ENCODE measurements around the genes ROPN1 and KALRN.

- PRO-cap: no peak
Measured at GRCh38 chr3:123628109-123628704, 43.4 kb upstream of the HACD2 start.

GRCh38 chr3:123641581-123642014, 56.7 kb upstream of the HACD2 start:
- PRO-cap: no peak

GRCh38 chr3:123674090-123674529, 89.3 kb upstream of the HACD2 start:
- PRO-cap: no peak

- PRO-cap: no peak
Measured at GRCh38 chr3:123676898-123677610, 92.2 kb upstream of the HACD2 start.

- PRO-cap: no peak
Measured at GRCh38 chr3:123682600-123683226, 97.9 kb upstream of the HACD2 start.

DNA sequence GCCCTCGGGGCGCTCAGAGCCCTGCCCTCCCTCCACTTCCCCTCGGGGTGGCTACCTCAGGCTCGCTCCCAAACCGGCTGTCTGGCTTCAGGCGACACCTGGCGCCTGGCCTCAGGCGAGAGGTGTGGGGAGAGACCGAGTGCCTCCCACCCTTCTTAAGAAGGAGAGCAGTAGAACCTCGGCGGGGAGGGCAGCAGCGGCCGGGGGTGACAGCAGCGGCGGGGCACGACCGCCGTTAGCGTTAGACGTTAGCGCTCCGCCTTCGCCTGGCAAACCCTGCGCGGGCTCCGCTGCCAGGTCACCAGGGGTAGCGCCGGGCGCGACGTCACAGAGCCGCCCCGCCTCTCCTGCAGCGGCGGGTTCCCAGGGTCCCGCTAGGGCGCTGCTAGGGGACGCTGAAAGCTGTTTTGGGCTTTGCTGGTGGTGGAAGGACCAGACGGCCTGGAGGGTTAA, at the start of gene ROPN1:
Gene ROPN1 (minus strand): TSS at position 258 of the 453 bp plus-strand sequence.
- PRO-cap: no peak

DNA sequence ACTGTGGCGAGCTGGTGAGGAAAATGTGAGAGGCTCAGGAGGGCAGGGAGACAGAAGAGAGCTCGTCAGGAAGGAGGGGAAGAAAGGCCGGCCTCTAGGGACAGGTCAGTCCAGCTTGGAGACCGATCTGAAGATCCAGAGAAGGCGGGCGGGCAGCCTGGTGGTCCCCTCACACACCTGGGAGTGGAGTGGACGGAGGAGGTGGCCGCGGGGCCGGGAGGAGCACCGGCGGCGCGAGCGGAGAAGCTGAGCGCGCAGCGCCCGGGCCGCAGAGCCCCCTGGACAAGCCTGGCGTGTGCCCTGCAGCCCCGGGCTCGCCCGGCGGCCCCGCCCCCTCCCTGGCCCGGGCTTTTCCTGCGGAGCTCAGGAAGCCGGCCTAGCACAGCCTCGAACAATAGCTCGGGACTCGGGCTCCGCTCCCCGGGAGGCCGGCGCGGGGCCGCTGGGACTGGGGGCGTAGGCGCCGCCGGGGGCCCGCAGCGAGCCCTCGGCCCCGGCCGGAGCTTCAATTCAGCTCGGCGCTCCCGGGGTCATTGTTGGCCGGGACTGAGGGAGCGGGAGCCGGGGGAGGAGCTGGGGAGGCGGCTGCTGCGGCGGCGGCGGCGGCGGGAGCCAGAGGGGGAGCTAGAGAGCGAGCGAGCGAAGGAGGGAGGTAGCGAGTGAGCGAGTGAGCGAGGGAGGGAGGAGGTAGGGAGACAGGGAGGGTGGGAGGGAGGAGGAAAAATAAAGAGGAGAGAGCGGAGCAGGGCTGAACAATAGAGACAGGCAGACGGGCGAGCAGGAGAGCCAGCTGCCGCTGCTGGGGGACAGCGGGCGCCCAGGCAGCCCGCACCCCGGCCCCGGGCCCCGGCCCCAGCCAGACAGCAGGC, at the start of gene KALRN:
Gene KALRN (plus strand): TSS at position 755 of the 869 bp plus-strand sequence.
- PRO-cap: bidirectional peak, plus-strand start at position 379 of the sequence, minus-strand start at position 284 of the sequence; bidirectional peak, plus-strand start at position 755 of the sequence, minus-strand start at position 548 of the sequence

- PRO-cap: no peak
Measured at GRCh38 chr3:124066826-124067769, 33.9 kb downstream of the KALRN start.

DNA sequence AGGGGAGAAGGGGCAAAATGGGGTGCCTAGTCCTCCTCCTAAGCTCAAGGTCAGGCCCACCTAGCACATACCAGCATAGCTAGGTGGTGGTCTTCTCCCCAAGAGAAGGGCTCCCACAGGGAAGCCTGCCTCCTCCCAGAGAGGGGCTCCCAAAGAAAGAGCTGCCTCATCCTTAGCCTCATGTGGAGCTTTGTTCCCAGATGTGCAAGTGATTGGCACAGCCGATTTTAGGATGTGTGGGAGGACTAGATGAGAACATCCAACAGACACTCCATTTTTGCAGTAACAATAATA, 249.7 kb downstream of the KALRN start:
- PRO-cap: no peak

- PRO-cap: no peak
Measured at GRCh38 chr3:124599259-124599671, 131.0 kb upstream of the UMPS start.

DNA sequence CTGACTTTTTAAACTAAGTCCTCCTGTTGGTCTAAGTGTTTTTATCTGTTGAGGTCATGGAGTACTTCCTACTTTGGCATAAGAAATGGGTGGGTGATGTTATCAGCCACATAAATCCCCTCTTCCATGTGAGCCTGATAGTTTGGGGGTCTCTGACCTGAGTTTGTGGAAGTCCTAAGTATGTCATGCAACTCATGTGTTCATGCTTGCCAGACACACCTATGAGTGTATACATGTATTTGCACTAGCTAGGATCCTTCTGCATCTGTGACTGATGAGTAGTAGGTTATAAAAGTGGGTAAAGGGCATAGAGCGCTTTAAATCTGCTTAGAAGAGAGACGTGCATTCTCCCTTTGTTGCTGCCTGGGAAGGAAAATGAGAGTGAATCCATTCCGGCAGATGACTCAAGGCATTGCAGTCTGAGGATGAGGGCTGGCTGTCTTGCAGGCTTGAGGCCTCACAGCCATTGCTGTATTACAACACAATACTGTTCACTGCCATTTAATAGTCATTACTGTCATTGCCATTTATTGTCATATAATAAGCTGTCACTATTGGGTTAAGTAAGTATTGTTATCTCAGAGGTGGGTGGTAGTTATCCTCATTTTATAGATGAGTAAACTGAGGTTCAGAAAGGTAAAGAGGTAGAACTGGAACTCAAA, 120.9 kb upstream of the UMPS start:
- PRO-cap: no peak

GRCh38 chr3:124634596-124635654, 95.3 kb upstream of the UMPS start:
- PRO-cap: bidirectional peak, plus-strand start at chr3:124635470, minus-strand start at chr3:124635356

DNA sequence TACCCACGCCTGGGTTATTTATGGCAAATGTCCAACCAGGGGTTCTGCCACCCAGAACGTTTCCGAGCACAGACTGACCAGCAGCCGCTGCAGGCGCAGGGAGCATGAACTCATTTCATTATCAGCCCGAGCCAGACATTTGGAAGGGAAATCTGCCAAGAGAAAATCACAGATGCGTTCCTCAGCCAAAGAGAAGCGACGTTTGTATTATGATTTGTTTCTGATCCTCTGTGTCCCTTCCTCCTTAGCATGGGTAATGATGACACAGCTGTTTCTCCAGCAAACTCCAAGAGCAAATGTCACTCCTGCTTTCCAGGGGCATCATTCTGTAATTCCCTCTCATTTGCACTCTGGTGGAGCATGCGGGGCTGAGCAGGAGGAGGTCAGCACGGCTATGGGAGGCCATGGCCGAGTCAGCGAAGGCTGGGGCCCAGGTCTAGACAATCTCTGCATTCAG, 42.1 kb downstream of the UMPS start:
- PRO-cap: no peak

- PRO-cap: bidirectional peak, plus-strand start at chr3:124781023, minus-strand start at chr3:124781037
Measured at GRCh38 chr3:124780300-124781522, 50.5 kb downstream of the UMPS start.

DNA sequence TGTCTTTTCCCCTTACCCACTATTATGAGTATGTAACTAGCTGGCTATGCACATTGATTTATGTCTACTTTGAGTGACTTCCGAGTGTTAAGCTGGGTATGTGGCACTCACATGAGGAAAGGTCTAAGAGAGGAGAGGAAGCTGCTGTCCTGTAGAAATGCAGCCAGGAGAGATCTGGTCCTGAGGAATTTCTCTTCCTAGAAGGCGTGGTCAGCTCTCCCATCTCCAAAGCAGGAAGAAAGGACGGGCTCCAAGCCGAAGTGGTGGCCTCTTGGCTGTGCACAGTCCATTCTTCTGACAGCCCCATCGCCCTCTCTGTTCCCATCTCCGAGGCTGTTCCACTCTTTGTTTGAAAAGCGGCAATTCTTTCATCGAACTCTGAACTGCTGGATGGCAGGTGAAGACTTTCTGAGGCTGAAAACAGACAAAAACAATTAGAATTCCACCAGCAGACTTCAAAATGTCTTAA, 28.7 kb downstream of the HEG1 start:
- PRO-cap: no peak

- PRO-cap: no peak
Measured at GRCh38 chr3:125062297-125062539, 6.4 kb upstream of the HEG1 start.

GRCh38 chr3:125095123-125096087, 39.6 kb upstream of the HEG1 start:
- PRO-cap: no peak

DNA sequence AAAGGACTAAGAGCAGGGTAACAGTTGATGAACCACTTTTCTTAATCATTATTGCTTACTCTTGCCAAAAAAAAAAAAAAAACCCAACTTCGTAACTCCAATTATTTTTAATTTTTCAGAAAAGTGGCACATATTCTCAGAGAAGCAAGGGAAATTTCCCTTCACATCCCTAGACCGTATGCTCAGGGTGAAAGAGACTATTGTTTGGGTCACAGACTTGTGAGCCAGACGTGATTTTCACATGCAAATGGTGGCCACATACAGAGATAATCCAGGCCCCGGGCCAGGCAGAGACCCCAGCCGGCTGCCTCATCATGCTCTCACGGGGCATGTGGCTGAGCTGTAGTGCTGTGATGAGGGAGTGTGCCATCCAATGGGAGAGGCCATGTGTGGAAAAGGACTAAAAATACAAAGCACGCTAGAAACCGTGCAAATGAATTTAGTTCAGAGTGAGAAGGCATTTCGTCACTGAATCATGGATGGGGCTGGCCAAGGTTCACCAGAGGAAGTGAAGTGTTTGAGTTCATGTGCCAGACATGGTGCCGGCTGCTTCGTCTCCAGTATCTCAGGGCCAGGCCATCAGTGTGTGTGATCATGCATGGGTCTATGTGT, 56.7 kb downstream of the SLC12A8 start:
- PRO-cap: no peak

- PRO-cap: bidirectional peak, plus-strand start at chr3:125207157, minus-strand start at chr3:125207118
Measured at GRCh38 chr3:125206934-125207415, 5.6 kb downstream of the SLC12A8 start.

DNA sequence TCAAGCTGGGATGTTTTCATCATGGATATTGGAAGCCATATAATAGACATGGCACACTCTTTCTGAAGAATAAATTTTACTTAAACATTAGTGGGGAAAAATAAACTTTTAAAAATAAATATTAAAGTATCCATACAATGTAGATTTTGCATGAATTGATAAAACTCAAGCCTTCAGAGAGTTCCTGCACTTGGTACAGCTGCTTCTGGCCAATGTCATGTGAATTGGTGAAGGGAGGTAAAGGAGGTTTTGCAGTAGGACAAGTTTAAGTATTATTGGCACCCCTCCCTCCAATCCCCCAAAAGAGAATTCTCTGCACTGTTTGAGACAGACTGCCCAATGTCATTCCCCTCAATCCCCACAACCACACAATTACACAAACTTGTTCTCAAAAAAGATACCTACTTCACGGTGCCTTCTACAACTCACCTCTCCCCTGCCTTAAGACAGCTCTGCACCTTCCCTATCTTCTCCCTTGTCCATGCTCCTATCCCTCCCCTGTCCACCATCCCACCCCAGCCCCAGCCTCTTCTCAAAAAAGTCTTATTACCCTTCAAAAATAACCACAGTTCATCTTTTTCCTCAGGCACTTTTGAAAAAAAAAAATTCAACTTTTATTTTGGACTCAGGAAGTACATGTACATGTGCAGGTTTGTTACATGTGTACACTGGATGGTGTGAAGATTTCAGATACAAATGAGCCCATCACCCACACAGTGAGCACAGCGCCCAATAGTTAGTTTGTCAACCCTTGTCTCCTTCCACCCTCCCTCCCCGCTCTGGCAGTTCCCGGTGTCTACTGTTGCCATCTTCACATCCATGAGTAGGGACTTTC, 47.4 kb downstream of the SNX4 start:
- PRO-cap: no peak

All from left lobe of liver (tissue), 1 donor.